ENCODE data around the genes PHB1, DLX4 and TMEM92.

DNA sequence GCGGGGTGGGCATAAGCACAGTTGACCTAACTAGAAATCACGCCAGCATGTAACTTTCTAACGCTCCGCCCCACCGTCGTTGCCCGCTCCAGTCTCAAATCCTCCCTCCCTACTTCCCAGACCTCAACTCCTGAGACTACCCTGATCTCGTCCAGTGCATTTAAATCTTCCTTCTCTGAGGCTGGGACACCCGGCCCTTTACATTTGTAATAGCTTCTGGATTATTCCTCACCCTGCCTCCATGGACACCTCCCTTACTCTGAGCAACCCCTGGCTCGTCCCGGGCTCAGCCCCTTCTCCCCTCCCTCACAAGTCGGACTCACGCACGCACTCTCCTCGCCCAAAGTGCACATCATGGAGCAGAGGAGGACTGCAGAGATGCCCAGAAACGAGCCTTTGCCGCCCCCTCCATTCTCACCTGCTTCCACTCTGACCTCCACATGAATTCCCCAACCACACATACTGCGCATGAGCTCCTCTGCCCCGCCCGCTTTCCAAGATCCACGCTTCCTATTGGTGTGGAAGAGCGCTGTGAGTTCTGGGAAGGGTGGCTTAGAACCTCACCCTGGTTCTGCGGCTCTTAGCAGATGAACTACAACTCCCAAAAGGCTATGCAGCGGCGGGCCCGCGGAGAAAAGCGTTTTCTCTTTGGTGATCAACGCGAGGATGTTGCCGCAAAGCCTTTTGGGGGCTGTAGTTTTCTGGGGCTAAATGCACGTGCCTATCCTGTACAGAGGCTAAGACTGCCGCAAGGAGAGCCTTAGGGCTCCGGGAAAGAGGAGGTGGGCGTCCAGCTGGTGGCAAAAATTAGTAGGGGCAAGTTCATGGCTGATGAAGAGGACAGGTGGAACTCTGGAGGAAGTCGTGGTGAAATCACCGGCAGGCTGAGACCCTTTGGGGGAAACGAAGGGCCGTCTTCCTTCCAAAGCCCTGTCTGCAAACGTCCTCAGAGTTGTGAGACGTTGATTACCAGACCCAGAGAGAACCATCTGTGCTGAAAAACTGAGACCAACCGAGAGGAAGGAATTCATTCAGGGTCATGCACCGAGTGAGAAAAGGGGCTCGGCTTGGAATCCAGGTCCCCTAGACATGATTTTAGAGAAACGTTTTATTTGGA is at the start of gene PHB1:
Gene PHB1, minus strand, starts transcription at position 466 of the 1,117 bp plus-strand sequence.
- PRO-cap, result no peak

- PRO-cap, result no peak
Measured at GRCh38 chr17:49495710-49496470, 797 bp downstream of the NGFR start.

- PRO-cap, result no peak
Measured at GRCh38 chr17:49575301-49575602, 419 bp upstream of the NXPH3 start.

GRCh38 chr17:49687879-49688570 is 10.1 kb upstream of the SPOP start:
- PRO-cap, result no peak

DNA sequence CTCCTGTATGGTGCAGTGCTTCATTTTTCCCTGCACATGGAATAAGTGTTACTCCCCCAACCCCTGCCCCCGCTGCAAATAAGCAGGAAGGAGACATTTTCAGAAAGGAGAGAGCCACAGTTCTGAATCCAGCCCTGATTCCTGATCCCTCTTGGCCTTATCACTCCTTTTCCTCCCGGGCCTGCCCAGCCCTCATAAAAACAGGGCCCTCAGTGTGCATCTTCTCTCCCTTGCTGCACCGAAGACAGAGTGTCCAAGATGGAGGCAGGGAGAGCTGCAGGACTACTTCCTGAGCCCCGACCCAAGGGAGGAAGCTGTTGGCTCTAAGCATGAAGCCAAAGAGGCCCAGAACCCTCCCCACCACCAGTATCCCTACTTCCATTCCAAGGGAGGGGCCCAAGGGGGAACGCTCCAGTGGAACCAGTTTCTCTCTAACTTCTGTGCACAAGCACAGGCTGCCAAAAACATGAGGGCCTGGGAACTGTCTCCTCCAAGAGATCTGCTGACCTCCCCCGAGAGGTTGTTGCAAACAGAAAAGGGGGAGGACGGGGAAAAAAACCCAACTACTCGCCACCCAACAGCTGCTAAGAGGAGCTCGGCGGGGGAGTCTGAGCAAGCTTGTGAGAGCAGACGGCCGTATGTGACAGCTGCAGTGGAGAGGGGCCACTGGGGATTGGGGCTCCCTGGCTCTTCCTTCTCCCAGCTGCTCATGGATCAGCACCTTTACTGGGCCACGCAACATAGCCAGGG is 15.5 kb upstream of the SLC35B1 start:
- PRO-cap, result no peak

DNA sequence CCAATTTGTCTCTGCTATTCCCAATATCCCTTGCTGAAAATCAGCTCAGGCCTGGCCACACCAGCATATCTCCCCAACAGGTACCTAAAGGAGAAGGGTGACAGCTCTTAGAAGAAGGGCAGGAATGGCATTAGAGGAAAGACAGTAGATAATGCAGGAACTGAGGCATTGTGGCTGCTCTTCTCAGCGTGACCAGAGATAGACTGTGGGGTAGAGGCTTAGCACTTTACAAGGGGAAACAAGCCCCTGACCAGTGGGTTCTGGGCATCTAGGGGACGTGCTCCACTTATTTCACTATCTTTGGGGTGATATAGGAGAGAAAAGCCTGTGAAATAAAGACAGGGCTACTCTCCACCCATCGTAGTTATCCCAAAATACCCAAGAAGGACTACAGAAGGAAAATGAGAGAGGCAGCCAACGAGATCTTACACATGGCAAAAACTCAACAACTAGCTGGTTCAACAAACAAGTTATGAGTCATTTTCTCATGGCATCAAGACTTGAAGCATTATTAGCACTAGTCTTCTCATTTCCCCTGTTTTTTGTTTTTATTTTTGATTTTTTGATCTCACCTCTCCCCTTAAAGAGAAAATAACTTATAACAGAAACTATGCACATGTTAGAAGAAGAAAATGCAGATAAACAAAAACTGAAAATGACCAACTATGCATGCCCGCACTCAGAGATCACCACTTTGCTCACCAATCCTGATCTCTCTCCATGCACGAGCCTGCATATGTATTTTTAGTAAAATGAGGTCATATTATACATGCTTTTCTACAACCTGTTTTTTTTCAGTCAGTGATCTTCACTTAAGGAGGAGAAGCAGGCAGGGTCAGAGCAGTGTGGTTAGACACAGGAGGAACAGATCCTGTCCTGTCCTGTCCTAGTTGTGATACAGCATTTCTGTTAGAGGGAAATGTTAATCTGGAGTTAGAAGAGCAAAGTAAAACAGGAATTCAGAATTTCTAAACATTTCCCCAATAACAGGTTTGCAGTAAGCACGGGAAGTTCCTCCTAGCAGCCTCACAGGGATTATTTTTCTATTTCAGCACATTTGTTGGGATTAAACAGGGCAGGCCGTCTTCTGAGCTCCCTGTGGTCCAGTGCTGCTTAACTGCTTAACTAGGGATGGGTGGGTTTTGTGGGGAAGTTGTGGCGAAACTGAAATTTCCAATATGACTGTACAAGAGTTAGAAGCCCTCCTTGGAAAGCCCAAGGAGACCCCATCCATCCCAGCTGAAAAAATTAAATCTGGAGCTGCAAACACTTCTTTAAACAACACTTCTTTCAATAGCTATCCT is 22.7 kb downstream of the FAM117A start:
- PRO-cap, result unidirectional peak, plus-strand start at position 811 of the sequence

GRCh38 chr17:49760843-49761287 is 3.1 kb downstream of the FAM117A start:
- PRO-cap, result no peak

GRCh38 chr17:49787796-49788342 is 612 bp upstream of the KAT7 start:
- PRO-cap, result no peak

GRCh38 chr17:49901741-49902321 is 54.0 kb upstream of the TAC4 start:
- PRO-cap, result no peak

DNA sequence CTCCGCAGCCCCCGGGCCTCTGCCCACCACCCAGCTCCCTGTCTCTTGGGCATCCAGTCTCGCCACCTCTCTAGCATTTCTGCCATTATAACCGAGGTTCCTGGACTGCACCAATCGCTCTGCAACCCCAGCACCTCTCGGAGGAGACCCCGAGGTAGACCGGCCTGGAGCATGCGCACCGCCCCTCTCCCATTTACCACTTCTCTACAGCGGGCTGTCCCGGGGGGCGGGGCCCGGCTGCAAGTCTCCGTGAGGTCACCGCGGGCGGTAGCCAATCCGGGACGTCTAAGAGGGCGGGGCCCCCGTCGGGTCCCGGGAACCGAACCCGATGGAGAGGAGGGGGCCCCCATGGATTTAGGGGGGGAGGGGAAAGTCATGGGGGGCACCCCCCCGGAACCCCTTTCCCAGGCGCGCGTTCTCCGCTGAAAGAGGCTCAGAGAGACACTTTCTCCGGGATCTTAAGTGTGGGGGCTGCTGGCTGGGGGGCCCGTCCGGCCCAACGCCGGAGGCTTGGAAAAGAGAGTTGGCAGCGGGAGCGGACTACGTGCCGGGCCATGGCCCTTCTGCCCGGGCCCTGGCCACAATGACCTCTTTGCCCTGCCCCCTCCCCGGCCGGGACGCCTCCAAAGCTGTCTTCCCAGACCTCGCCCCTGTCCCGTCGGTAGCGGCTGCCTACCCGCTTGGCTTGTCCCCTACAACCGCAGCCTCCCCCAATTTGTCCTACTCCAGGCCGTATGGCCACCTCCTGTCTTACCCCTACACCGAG is at the start of gene DLX4:
Gene DLX4, plus strand, starts transcription at position 305 of the 766 bp plus-strand sequence.
- PRO-cap, result no peak

DNA sequence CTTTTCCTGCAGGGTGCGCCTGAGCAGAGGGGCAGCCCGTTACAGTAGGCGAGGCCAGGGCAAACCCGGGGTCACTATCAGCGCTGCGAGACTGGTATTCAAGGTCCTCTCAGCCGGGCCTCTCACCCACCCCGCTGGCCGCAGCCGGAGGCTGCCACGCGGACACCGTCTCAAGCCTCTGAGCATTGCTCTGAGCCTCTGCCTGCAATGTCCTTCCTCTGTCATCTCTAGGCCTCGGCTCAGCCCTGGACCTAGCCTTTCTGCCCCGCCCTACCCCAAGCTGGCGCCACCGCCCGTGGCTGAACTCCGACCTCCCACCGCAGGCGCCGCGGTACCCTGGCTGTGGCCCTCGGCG is 3.4 kb downstream of the DLX4 start:
- PRO-cap, result no peak

DNA sequence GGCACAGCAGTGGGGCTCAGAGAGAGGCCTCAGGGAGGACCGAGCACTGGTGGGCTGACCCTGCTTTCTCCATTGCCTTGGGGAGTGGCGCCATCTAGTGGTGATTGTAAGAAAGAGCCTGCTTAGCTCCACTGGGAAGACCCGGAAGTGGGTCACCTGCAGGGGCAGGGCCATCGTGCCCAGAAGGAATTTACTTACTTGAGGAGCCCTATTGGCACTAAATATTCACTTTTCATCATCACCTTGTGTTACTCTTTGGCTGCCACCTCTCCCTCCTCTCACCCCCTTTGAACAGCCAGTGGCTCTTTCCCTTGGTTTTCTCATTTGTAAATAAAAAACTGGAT is 3.3 kb upstream of the DLX3 start:
- PRO-cap, result no peak

DNA sequence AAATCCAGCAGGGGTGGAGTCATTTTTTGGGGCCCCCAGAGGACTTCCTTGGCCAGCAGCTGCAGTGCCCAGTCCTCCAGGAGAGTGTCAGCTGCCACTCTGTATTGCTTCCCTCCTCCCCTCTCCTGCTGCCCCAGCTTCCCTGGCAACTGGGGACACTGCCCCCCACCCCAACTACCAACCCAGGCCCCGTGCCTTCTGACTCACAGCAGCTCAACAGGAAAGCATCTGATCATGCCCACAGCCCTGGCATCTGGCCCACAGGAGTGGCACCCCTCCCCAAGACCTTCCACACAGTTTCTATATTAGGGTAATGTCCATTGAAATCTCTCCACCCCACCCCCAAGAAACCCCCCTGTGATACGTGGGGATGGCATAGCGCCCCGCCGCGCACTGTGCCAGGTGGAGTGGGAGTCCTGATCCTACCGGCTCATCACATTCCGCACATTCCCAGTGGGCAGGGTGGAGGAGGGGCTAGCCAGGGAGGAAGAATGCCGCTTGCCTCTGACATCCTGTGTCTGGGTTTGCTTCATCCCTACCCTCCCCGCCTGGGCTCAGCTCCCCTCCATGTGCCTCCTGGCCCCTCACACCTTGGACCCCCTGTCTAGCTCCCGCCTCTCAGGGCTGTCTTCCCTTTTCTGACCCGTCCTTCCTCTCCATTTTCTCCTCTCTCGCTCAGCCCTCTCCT is 27.7 kb upstream of the ITGA3 start:
- PRO-cap, result no peak

GRCh38 chr17:50043692-50044221 is 12.2 kb upstream of the ITGA3 start:
- PRO-cap, result no peak

DNA sequence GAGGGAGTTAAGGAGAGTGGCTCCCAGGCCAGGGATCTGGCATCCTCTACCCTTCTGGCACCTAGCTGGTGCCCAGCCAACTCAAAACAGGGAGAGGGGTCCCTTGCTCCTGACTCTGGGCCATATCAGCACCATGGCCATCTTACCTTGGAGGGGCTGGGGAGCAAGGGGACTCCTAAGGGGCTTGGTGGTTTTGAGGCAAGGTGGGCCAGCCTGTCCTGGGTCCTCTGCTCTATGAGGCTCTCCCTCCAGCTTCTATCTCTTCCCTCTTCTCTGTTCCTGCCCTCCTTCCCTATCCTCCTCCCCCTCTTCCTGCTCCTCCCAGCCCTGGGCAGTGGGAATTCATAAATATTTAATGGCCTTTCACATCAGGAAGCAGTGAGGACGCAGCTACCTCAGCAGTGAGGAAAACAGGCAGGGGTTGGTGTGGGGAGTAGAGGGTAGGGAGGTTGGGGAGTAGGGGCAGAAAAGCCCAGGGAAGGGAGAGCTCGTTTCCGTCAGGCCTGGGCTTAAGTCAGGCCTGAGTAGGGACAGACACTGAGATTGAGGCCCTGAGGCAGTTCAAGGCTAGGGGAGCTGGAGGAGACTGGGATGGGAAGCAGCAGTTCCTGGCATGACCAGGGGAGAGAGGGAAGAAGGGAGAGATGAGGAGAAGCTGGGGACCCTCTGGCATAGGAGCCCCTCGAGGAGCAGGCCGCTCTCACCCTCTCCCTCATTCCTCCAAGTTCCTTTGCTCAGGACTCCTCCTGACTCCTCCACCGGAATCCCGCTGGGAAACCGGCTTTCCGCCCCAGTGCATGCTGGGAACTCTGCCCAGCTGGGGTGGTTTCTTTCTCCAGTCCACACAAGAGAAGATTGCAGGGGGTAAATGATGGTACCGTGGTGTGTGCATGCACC is 6.3 kb downstream of the SAMD14 start:
- PRO-cap, result no peak

DNA sequence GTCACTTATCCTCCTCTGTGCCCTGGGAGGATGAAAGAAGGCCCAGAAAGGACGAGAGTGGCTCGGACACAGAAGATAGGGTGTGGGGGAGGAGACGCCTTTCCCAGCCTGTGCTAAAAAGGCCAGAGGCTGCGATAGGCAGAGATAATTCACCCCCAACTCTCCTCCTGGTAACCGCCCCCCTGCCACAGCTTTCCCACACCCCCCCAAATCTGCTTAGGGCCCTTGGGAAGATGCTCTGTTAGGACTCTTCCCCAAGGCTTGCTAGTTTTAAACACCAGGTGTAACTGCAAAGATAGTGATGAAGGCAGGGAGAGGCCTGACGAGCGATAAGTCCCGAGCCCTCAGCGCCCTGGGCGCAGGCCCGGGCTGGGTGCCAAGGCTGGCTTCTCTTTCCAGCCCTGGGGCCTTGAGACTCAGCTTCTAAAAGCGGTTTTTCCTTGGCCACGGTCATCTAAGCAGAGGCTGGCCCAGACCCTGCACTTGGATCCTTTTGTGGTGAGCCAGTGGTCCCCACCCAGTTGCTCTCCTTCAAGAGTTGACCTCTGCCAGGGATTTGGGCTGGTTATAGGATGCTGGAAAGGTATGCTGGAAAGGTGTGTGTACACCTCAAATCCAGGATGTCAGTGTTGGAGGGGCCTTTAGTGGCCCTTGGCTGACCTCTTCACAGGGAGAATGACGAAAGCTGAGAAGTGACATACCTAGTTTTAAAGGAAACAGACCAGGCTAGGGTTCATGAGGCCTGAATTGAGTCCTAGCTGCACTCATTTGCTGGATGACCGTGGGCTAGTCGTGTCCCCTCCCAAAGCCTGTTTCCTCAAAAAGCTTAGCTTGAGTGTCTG is 3.4 kb upstream of the PPP1R9B start:
- PRO-cap, result no peak

DNA sequence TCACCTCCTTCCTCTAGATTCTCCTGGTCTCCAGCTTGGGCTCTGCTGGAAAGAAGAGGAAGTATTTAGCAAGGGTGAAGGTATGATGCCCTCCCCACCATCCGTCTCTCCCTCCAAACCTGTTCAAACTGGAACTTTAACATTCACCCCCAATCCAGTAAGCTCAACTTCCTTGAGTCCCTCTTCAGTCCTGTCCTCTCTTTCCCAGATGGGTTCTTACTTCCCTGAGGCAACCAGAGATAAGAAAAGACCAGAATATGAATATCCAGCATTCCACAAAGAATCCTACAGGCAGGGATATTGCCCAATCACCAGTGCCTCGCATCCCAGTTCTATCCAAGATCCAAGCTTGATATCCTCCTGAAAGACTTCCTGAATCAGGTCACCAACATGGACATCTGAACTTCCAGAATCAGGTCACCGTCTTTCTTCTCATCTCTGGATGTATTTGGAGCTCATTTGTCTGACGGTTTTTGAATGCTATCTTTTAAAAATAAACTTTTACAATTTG is 13.5 kb upstream of the COL1A1 start:
- PRO-cap, result no peak

- PRO-cap, result unidirectional peak, plus-strand start at chr17:50219642
Measured at GRCh38 chr17:50219565-50219937, 18.1 kb upstream of the COL1A1 start.

- PRO-cap, result no peak
Measured at GRCh38 chr17:50220157-50220634, 18.8 kb upstream of the COL1A1 start.

DNA sequence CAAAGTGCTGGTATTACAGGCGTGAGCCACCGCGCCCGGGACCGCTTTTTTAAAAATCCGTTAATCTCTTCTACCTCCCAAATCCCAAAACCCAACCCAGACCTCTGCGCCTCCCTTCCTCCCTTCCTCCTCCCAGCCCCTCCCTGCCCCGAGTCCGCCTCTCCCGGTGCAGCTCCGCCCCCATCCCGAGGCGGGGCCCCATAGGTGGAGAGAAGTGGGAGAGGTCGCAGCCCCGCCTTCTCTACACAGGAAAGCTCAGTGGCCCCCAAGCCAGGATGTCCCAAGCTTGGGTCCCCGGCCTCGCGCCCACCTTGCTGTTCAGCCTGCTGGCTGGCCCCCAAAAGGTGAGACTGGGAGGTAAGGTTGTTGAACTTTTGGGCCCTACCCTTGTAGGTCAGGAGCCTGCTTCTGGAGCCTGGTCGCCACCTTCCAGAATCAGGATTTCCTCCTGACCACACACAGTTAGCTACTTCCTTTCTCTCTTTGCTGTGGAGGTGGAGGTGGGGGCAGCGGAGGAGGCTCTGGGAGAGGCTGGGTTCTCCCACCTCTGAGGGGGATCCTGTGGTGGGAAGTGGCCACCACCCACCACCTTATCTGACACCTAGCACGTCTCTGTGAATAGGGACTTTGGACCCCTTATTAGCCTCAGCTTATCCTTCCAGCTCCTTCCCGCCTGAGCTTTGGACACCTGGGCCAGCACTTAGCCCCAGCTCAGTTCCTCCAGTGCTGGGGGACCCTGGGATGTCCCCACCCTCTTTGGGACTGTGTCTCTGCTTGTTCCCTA is at the start of gene TMEM92:
Gene TMEM92, plus strand, starts transcription at position 240 of the 784 bp plus-strand sequence.
- PRO-cap, result no peak